K562 (cell line): ENCODE results near the gene CCDC38.

DNA sequence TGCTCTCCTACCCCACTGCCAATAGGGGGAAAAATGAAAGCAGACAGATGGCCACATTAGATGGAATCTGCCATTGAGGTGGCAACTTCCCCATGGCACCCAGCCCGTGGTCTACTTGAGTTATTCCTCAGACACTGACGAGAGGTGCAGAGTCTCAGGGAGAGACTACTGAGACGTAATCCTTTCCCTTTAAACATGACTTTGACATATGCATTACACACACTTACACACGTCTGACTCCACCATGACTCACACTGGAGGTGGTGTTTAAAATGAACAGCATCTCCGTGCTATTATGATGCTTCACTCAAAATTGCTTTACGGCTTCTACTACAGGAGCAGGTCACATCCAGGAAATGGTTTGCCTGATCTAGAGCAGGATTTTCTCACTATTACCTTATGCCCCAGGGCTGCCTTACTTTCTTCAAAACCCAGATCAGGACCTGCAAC is 31.4 kb downstream of the TMCC3 start:
- RAMPAGE, long total RNA: no peak
- RRBS: no CpG with 5 or more reads among the region's 6 CpGs
PRO-cap:
- standard: no peak
- CoPRO, capped RNA only, 2 experiments: no peak in any of the 2 experiments
- CoPRO, capped and uncapped RNA, 2 experiments: no peak in any of the 2 experiments
- CoPRO, uncapped RNA only, 2 experiments: no peak in any of the 2 experiments
CAGE:
- cytosol, long polyA plus RNA: no peak
- long polyA plus RNA: no peak
- nucleolus, long total RNA: no peak
- nucleus, long polyA plus RNA: no peak

GRCh38 chr12:94643928-94645026 is 6.1 kb downstream of the TMCC3 start:
- RAMPAGE, long total RNA: no peak
- RRBS: 0% methylated on average over 1 of the region's 14 CpGs
PRO-cap:
- standard: no peak
- CoPRO, capped RNA only, 2 experiments: no peak in any of the 2 experiments
- CoPRO, capped and uncapped RNA, 2 experiments: no peak in any of the 2 experiments
- CoPRO, uncapped RNA only, 2 experiments: no peak in any of the 2 experiments
CAGE:
- cytosol, long polyA plus RNA: no peak
- long polyA plus RNA: no peak
- nucleolus, long total RNA: no peak
- nucleus, long polyA plus RNA: no peak

- RAMPAGE, long total RNA: no peak
- RRBS: no CpG with 5 or more reads among the region's 2 CpGs
PRO-cap:
- standard: no peak
- CoPRO, capped RNA only, 2 experiments: no peak in any of the 2 experiments
- CoPRO, capped and uncapped RNA, 2 experiments: no peak in any of the 2 experiments
- CoPRO, uncapped RNA only, 2 experiments: no peak in any of the 2 experiments
CAGE:
- cytosol, long polyA plus RNA: no peak
- long polyA plus RNA: no peak
- nucleolus, long total RNA: no peak
- nucleus, long polyA plus RNA: no peak
These were observed 131.4 kb downstream of the NDUFA12 start for GRCh38 chr12:94872230-94872429.

GRCh38 chr12:95002521-95003593 is 640 bp downstream of the NDUFA12 start:
- RAMPAGE, long total RNA: no peak
- RRBS: no CpG with 5 or more reads among the region's 15 CpGs
PRO-cap:
- standard: bidirectional peak, plus-strand start at chr12:95003445, minus-strand start at chr12:95003401
- CoPRO, capped RNA only, 2 experiments: peak in 2 of 2 experiments; most common plus-strand start chr12:95003235 (in 2); most common minus-strand start chr12:95002979 (in 1)
- CoPRO, capped and uncapped RNA, 2 experiments: no peak in any of the 2 experiments
- CoPRO, uncapped RNA only, 2 experiments: no peak in any of the 2 experiments
CAGE:
- cytosol, long polyA plus RNA: no peak
- long polyA plus RNA: no peak
- nucleolus, long total RNA: no peak
- nucleus, long polyA plus RNA: no peak

DNA sequence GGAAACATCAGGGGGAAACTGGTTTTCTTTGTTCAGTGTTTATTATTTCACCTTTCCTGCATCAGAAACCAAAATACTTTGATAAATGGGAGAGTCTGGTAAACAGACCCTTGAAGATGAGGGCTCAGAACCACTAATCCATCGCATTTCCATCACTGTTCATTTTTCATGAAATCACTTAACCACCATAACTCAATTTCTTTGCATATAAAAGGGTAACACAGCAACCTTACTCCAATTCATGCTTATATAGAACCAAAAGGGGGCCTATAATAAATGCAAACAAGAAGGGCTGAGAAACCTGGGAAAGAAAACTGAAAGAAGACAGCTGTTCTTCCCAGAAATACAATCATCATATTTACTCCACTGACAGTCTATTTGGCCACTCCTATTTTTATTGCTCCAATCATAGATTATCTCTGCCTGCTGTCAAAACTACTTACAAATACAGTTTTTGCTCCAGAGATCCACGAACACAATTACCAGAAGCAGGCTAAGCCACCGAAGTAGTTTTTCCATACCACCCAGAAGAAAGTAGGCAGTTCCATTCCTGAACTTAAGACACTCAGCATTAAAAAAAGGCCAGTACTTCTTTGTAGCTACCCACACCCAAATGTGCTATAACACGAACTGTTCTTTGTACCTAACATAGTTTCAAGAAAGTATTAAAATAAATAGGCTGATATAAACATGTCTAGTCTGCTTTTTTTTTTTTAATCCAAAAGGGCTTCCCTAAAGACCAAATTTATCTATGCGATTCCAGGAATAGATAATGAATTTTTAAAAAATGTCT is 16.8 kb downstream of the FGD6 start:
- RAMPAGE, long total RNA: no peak
- RRBS: no CpG with 5 or more reads among the region's 5 CpGs
PRO-cap:
- standard: no peak
- CoPRO, capped RNA only, 2 experiments: no peak in any of the 2 experiments
- CoPRO, capped and uncapped RNA, 2 experiments: no peak in any of the 2 experiments
- CoPRO, uncapped RNA only, 2 experiments: no peak in any of the 2 experiments
CAGE:
- cytosol, long polyA plus RNA: no peak
- long polyA plus RNA: no peak
- nucleolus, long total RNA: no peak
- nucleus, long polyA plus RNA: no peak

DNA sequence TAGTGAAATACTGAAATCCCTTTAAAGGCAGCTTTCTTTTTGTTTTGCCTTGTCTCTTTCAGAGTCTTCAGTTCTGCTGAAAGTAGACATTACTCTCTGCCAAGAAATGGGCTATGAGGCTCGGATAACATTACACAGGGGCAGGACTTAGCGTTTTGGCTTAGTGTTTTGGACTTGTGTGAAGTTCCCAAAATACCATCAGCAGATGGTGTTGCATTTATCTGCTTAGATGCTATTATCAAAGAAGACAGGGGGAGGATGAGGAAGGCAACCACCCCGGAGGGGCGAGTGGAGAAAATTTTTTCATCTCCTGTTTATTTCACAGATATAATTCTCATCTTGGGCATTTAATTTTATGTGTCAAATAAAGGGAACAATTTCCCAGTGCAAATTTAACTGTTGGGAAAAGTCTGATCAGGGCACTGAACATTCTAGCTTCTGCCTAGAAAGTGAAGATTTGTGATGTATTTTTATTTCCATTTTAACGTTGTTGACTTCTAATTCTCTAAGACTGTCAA is 88.2 kb upstream of the METAP2 start:
- RAMPAGE, long total RNA: no peak
- RRBS: no CpG with 5 or more reads among the region's 5 CpGs
PRO-cap:
- standard: no peak
- CoPRO, capped RNA only, 2 experiments: no peak in any of the 2 experiments
- CoPRO, capped and uncapped RNA, 2 experiments: no peak in any of the 2 experiments
- CoPRO, uncapped RNA only, 2 experiments: no peak in any of the 2 experiments
CAGE:
- cytosol, long polyA plus RNA: no peak
- long polyA plus RNA: no peak
- nucleolus, long total RNA: no peak
- nucleus, long polyA plus RNA: no peak

DNA sequence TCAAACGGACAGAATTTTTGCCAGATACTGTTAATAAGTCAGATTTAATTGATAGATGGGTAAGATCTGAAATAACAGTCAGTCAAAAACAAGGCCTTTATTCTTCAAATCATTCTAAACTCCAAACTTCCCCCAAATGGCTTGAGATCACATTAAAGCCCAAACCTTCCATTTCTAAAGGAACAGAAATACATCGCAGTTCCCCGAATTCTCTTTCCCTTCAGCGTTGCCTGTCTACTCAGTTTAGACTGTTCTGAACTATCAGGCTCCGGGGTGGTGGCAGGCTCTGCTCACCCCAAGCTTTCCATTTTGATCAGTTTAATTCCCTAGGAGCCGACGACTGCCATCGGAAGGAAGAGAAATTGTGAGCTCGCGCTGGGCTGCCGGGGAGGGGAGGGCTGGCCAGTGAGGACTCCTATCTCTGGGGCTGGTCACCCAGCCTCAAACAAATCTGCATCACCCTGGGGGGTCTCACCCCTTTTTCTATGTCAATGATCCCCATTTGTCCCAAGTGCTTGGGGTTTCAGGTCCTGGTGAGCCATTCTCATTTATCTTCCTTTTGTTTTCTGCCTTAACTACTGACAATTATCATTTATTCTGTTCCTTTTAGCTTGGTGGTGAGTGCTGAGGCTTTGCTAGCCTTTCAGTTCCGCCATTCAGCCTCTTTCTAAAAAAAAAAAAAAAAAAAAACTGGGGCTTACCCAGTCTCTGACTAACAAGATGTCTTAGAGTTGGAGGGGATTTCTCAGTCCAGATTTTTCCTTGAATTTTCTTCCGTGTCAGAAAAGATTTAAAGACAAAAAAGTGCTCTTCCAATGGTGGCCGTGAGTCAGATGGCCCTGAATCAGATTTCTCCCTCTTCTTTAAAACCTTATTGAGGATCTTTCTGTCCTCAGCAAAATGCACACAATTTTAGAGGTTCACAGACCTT is 22.7 kb upstream of the USP44 start:
- RAMPAGE, long total RNA: no peak
- RRBS: no CpG with 5 or more reads among the region's 14 CpGs
PRO-cap:
- standard: no peak
- CoPRO, capped RNA only, 2 experiments: no peak in any of the 2 experiments
- CoPRO, capped and uncapped RNA, 2 experiments: no peak in any of the 2 experiments
- CoPRO, uncapped RNA only, 2 experiments: no peak in any of the 2 experiments
CAGE:
- cytosol, long polyA plus RNA: no peak
- long polyA plus RNA: no peak
- nucleolus, long total RNA: no peak
- nucleus, long polyA plus RNA: no peak

DNA sequence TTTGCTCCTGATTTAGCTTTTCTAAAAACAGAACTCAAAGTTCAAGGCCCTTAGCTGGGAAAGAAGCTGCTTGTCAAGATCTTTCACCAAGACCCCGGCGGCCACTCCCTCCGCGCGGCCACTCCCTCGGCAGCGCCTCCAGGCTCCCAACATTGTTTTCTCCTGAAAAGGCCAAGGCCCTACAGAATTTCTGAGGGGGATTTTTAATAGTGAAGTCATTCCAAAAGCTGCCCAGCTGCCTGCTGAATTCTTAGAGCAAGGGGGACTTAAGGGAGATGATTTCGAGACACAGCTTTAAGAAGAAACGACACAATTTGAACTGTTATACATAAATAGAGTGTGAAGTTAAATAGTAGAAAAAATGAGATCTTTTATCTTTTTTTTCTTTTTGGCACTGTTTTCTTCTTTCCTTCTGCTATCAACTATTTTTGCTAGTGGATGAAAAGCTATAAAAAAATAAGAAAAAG is 96.3 kb downstream of the NTN4 start:
- RAMPAGE, long total RNA: no peak
- RRBS: no CpG with 5 or more reads among the region's 9 CpGs
PRO-cap:
- standard: no peak
- CoPRO, capped RNA only, 2 experiments: no peak in any of the 2 experiments
- CoPRO, capped and uncapped RNA, 2 experiments: no peak in any of the 2 experiments
- CoPRO, uncapped RNA only, 2 experiments: no peak in any of the 2 experiments
CAGE:
- cytosol, long polyA plus RNA: no peak
- long polyA plus RNA: no peak
- nucleolus, long total RNA: no peak
- nucleus, long polyA plus RNA: no peak

DNA sequence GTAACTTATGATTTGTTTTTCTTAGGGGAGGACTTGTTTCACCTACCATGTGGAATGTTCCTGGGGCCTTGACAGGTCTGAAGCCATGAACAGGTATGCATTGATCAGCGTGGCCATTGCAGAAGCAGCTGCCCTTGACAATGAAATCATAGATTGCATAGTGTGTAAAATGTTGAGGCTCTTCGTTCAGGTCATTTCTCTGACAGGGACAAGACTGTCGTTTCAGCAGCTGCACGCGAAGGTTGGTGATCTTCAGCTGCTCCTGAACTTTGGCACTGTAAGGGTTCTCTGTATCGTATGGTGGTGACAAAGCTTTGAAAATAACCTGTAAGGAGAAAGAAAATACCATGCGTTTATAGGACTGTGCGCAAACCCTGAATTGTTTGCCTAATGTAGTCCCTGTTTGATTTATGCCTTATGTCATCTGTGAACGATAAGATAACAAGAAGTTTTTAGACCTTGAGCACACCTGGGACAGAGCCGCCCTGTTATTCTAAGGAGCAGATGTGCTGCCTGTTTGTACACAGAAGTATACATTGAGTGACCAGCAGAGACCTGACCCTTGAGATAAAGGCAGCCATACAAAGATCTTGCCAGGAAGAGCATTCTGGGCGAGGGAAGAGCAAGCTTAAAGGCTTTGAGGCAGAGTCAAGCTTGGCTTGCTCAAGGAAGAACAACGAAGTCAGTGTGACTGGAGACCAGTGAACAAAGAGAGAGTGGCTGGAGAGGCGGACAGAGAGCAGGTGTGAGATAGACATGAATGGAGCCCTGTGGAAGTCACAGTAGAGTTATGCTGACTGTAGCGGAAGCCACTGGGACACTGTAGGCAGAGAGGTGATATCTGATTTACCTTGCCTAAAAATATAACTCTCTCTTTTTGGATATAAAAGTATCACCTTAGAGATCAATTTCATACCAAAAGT is 52.5 kb downstream of the NTN4 start:
- RAMPAGE, long total RNA: no peak
- RRBS: no CpG with 5 or more reads among the region's 14 CpGs
PRO-cap:
- standard: no peak
- CoPRO, capped RNA only, 2 experiments: no peak in any of the 2 experiments
- CoPRO, capped and uncapped RNA, 2 experiments: no peak in any of the 2 experiments
- CoPRO, uncapped RNA only, 2 experiments: no peak in any of the 2 experiments
CAGE:
- cytosol, long polyA plus RNA: no peak
- long polyA plus RNA: no peak
- nucleolus, long total RNA: no peak
- nucleus, long polyA plus RNA: no peak

- RAMPAGE, long total RNA: no peak
- RRBS: no CpG with 5 or more reads among the region's 11 CpGs
PRO-cap:
- standard: no peak
- CoPRO, capped RNA only, 2 experiments: no peak in any of the 2 experiments
- CoPRO, capped and uncapped RNA, 2 experiments: no peak in any of the 2 experiments
- CoPRO, uncapped RNA only, 2 experiments: no peak in any of the 2 experiments
CAGE:
- cytosol, long polyA plus RNA: no peak
- long polyA plus RNA: no peak
- nucleolus, long total RNA: no peak
- nucleus, long polyA plus RNA: no peak
These were observed 17.9 kb downstream of the NTN4 start for GRCh38 chr12:95772574-95773173.

- RAMPAGE, long total RNA: no peak
- RRBS: 29% methylated on average over 8 of the region's 35 CpGs
PRO-cap:
- standard: no peak
- CoPRO, capped RNA only, 2 experiments: no peak in any of the 2 experiments
- CoPRO, capped and uncapped RNA, 2 experiments: no peak in any of the 2 experiments
- CoPRO, uncapped RNA only, 2 experiments: no peak in any of the 2 experiments
CAGE:
- cytosol, long polyA plus RNA: no peak
- long polyA plus RNA: no peak
- nucleolus, long total RNA: no peak
- nucleus, long polyA plus RNA: no peak
These were observed at the start of gene CCDC38 for GRCh38 chr12:95942329-95942867. Gene CCDC38 (minus strand): TSS chr12:95942614.

DNA sequence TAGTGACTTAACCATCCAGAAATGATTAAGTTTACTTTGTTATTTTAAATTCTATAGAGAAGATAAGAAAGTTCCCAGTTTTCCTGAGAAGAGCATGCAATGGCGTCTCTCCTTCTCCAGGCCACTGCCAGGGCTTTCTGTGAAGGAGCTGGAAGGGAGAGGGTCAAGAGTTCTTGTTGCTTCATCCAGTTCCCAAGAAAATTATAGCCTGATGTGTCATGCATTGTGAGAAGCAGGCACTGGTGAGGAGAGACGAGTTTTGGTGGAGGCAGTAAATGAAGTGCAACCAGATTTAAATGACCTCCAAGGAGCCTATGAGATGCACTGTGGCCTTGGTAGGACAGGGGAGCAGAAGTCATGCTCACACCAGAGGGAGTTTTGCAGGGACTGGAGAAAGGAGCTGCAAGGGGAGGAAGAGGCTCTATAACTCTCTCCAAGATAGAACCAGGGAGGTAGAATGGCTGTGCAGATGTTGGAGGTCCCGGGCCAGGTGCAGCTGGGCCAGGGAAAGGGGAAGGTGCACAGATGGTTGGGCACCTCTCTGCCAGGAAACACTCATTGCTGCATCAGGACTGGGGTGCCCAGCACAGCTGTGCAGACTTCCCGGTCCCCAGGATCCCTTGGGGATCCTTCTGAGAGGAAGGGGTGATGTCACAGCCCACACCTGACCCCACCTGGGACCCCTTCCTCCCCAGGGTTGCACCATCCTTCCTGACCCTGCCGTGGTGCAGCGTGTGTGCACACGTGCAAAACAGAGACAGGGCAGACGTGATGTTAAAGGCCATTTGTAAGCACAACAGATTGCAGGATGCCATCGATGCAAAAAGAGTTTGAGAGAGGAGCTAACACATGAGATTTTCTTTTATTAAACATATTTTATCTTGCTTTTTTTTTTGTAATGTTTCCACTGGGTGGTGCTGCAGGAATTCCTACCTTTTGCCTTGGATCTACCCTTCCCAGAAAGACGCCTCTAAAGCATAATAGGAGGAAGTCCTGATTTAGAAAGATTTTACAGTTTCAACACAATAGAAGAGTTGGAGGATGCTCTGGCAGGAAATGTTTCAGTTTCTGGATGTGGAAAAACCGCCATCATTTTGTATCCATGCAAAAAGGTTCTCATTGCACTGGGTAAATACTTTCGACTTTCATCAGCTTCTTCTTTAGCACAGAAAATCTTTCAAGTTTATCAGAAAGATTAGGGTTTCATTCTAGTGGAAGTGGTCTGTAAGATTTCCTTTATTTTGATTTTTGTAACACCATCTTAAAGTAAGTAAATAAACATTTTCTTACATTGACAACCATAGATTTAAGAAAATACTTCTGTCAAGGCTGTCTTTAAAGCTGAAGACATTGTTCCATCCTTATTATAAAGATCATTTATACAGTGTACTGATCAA is 14.7 kb downstream of the ELK3 start:
- RAMPAGE, long total RNA: no peak
- RRBS: no CpG with 5 or more reads among the region's 12 CpGs
PRO-cap:
- standard: no peak
- CoPRO, capped RNA only, 2 experiments: no peak in any of the 2 experiments
- CoPRO, capped and uncapped RNA, 2 experiments: no peak in any of the 2 experiments
- CoPRO, uncapped RNA only, 2 experiments: no peak in any of the 2 experiments
CAGE:
- cytosol, long polyA plus RNA: no peak
- long polyA plus RNA: no peak
- nucleolus, long total RNA: no peak
- nucleus, long polyA plus RNA: no peak

- RAMPAGE, long total RNA: no peak
- RRBS: no CpG with 5 or more reads among the region's 24 CpGs
PRO-cap:
- standard: no peak
- CoPRO, capped RNA only, 2 experiments: no peak in any of the 2 experiments
- CoPRO, capped and uncapped RNA, 2 experiments: no peak in any of the 2 experiments
- CoPRO, uncapped RNA only, 2 experiments: no peak in any of the 2 experiments
CAGE:
- cytosol, long polyA plus RNA: no peak
- long polyA plus RNA: no peak
- nucleolus, long total RNA: no peak
- nucleus, long polyA plus RNA: no peak
These were observed 16.1 kb downstream of the ELK3 start for GRCh38 chr12:96209933-96211110.

DNA sequence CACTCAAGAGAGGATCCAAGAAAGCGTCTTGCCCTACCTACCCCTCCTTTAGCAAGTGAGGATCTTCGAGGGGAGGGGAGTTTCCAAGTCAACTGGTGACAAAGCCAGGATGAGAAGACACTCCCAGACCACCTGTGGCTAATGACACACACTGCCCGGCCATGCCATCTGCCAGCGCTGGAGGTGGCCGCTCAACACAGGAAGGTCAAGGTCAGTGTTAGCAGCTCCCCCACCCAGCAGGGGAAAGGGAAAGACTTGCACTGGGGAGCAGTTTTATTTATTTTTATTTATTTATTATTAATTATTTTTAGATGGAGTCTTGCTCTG is 41.3 kb downstream of the ELK3 start:
- RAMPAGE, long total RNA: no peak
- RRBS: no CpG with 5 or more reads among the region's 5 CpGs
PRO-cap:
- standard: no peak
- CoPRO, capped RNA only, 2 experiments: no peak in any of the 2 experiments
- CoPRO, capped and uncapped RNA, 2 experiments: no peak in any of the 2 experiments
- CoPRO, uncapped RNA only, 2 experiments: no peak in any of the 2 experiments
CAGE:
- cytosol, long polyA plus RNA: no peak
- long polyA plus RNA: no peak
- nucleolus, long total RNA: no peak
- nucleus, long polyA plus RNA: no peak

DNA sequence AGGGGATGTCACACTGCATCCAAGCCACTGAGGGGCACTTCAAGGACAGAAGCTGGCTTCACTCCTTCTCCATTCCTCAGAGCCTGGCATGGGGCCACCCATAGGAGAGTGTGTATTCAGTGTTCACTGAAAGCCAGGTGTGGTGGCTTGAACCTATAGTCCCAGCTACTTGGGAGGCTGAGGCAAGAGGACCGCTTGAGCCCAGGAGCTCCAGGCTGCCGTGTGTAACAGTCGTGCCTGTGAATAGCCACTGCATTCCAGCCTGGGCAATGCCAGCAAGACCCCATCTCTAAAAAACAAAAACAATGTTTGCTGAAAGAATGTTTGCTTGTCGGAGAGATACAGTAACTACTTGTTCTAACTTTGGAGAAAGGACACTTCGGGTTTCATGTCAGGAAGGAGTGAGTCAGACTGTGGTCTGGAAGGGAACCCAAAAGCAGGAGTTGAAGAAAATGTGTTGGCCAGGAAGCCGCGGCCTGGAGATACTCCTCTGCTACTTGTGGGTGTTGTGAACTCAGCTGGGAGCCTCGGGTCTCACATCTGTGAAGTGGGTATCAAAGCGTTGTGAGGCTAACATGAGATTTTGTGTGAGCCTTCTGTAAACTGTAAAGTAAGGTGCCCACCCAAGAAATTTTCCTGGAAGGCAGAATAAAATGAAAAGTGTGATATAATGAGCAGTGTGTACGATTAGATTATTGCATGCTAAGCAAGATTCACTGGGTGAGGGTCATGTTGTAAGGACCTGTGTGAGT is 43.5 kb downstream of the ELK3 start:
- RAMPAGE, long total RNA: no peak
- RRBS: no CpG with 5 or more reads among the region's 10 CpGs
PRO-cap:
- standard: no peak
- CoPRO, capped RNA only, 2 experiments: no peak in any of the 2 experiments
- CoPRO, capped and uncapped RNA, 2 experiments: no peak in any of the 2 experiments
- CoPRO, uncapped RNA only, 2 experiments: no peak in any of the 2 experiments
CAGE:
- cytosol, long polyA plus RNA: no peak
- long polyA plus RNA: no peak
- nucleolus, long total RNA: no peak
- nucleus, long polyA plus RNA: no peak

- RAMPAGE, long total RNA: no peak
- RRBS: no CpG with 5 or more reads among the region's 6 CpGs
PRO-cap:
- standard: no peak
- CoPRO, capped RNA only, 2 experiments: no peak in any of the 2 experiments
- CoPRO, capped and uncapped RNA, 2 experiments: no peak in any of the 2 experiments
- CoPRO, uncapped RNA only, 2 experiments: peak in 1 of 2 experiments; most common minus-strand start chr12:96278778 (in 1)
CAGE:
- cytosol, long polyA plus RNA: no peak
- long polyA plus RNA: no peak
- nucleolus, long total RNA: no peak
- nucleus, long polyA plus RNA: no peak
These were observed 84.6 kb downstream of the ELK3 start for GRCh38 chr12:96278498-96279429.